ENCODE measurements around the genes KRBOX1 and TCAIM.

GRCh38 chr3:42875122-42875684, 476 bp downstream of the CYP8B1 start:
- PRO-cap, 2 experiments, result no peak in any of the 2 experiments

- PRO-cap, 2 experiments, result no peak in any of the 2 experiments
These were observed 8.7 kb downstream of the ZNF662 start for GRCh38 chr3:42914458-42915205.

- PRO-cap, 2 experiments, result no peak in any of the 2 experiments
These were observed at the start of gene KRBOX1 for GRCh38 chr3:42936118-42936583. Gene KRBOX1 (plus strand): TSS chr3:42936386.

DNA sequence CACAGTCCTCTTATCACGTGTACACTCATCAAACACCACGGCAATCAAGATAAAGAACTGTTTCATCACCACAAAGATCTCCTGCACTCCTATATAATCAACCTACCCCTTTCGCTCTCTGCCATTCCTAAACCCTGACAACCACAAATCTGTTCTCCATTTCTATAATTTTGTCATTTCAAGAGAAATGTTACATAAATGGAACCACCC, 31.3 kb downstream of the POMGNT2 start:
- PRO-cap, 2 experiments, result no peak in any of the 2 experiments

GRCh38 chr3:43086456-43087279, 19.2 kb downstream of the POMGNT2 start:
- PRO-cap, 2 experiments, result no peak in any of the 2 experiments

- PRO-cap, 2 experiments, result no peak in any of the 2 experiments
These were observed 136.6 kb downstream of the SNRK start for GRCh38 chr3:43423021-43423344.

DNA sequence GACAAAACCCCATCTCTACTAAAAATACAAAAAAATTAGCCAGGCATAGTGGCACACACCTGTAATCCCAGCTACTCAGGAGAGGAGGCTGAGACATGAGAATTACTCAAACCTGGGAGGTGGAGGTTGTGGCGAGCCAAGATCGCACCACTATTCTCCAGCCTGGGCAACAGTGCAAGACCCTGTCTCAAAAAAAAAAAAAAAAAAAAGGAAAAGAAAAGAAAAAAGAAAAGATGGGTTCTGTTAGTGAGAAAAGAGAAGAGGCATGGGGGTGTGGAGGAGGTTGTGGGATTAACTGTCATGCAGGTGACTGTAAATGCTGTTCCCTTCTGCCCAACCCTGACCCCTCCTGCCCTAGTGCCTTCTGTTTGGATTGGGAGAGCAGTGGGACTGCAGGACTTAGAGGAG, 22.4 kb downstream of the ABHD5 start:
- PRO-cap, 2 experiments, result no peak in any of the 2 experiments

DNA sequence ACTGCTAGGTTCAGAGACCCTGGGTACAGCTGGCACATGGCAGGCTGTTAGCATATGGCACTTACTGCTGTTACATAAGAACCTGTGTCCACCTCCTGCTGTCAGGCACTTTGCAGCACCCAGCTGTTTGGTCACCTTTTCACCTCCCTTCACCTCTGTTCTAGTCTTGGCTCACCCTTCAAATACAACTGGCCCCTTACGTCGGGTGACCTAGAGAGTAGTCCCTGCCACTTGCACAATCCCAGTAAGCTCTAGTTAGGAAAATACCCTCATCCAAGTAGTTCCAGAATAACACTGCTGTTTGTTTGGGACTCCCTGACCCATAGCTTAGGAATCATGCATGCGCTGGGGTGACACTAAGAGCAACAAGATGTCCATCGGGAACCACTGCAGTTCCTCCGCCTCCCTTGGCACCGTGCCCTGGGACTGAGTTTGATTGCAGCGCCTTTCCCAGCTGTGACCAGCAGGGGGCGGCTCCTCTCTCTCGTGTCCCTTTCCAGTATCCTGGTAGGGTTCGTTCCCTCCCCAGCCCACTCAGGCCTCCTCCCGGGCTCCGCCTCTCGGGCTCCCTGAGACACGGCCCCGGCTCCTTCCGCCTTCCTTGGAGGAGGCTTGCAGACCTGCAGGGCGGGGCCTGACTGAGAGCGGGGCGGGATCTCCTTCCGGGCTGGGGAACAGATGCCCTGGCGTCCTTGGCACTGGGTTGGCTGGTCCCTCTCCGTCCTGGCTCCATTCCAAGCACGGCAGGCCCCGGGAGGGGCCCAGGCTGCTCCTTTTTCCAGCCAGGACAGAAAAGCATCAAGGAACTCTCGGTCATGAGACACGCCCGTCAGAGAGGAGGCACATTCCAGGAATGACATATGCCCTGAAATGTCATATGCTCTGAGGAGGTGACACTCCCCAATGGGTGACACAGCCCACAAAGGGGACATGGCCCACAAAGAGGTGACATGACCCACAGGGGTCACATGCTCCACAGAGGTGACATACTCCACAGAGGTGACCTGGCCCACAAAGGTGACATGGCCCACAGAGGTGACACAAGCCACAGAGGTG, 78.7 kb downstream of the ABHD5 start:
- PRO-cap, 2 experiments, result no peak in any of the 2 experiments

GRCh38 chr3:43894687-43894998, 203.9 kb downstream of the ABHD5 start:
- PRO-cap, 2 experiments, result no peak in any of the 2 experiments

DNA sequence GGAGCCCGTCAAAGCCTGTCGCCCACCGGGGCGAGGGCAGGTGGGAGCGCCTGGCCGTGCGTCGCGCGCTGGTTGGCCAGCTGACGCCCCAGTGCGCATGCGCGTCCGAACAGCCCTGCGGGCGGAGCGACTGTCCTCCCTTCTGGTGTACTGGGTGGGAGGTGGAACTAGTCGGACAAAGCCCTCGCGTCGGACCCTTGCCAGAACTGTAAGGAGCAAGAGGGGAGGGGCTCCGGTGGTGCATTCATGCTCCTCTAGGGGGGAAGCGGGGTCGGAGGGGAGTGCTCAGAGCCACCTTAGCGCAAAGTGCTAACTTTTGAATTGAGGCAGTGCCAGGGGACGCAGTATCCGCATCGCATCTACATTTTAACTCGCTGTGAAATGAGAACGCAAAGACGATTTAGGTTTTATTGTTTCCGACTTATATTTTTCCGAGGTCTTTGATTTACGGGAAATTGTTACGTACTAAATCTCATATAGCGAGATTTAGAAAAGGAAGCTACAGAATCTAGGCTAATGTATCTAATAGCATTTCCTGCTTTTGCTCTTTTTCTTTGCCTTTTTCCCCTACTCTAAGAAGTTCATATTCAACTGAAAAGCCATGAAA, at the start of gene TCAIM:
TSS of gene TCAIM (plus strand) at position 140 of the 607 bp plus-strand sequence.
- PRO-cap, 2 experiments, result peak in 2 of 2 experiments; most common plus-strand start position 148 of the sequence (in 1); most common minus-strand start position 74 of the sequence (in 1)

- PRO-cap, 2 experiments, result no peak in any of the 2 experiments
These were observed 948 bp downstream of the TCAIM start for GRCh38 chr3:44339438-44339990.

DNA sequence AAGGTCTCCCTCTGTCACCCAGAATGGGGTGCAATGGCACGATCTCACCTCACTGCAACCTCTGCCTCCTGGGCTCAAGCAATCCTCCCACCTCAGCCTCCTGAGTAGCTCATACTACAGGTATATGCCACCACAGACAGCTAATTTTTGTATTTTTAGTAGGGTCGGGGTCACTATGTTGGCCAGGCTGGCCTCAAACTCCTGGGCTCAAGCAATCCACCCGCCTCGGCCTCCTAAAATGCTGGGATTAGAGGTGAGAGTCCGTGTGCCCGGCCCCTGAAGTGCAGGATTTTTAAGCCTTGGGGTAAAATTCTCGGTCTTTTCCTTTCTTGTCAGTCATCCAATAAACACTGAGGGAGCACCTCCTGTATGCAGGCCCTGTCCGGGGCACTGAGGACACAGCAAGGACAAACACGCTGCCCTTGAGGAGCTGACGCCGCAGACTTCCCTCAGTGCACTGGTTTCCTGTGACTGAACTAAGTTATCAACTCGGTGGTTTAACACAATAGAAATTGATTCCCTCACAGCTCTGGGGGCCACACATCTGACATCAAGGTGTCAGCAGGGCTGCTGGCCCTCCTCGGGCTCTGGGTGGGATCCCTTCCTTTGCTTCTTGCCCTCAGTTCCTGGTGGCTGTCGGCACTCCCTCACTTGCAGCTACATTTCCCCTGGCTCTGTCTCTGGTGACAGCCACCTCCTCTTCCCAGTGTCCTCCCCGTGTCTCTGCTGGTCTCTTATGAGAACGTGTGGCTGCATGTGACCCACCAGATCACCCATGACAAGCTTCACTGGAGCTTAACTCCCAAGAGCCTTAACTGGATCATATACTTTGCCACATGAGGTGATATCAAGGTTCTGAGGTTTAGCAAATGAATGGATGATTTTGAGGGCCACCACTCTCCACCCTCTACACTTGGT, 65.1 kb downstream of the ZNF445 start:
- PRO-cap, 2 experiments, result no peak in any of the 2 experiments

GRCh38 chr3:44632213-44632865, 7.5 kb downstream of the ZNF197 start:
- PRO-cap, 2 experiments, result no peak in any of the 2 experiments

GRCh38 chr3:44975002-44975571, 887 bp downstream of the ZDHHC3 start:
- PRO-cap, 2 experiments, result peak in 1 of 2 experiments; most common plus-strand start chr3:44975463 (in 1); most common minus-strand start chr3:44975462 (in 1)

DNA sequence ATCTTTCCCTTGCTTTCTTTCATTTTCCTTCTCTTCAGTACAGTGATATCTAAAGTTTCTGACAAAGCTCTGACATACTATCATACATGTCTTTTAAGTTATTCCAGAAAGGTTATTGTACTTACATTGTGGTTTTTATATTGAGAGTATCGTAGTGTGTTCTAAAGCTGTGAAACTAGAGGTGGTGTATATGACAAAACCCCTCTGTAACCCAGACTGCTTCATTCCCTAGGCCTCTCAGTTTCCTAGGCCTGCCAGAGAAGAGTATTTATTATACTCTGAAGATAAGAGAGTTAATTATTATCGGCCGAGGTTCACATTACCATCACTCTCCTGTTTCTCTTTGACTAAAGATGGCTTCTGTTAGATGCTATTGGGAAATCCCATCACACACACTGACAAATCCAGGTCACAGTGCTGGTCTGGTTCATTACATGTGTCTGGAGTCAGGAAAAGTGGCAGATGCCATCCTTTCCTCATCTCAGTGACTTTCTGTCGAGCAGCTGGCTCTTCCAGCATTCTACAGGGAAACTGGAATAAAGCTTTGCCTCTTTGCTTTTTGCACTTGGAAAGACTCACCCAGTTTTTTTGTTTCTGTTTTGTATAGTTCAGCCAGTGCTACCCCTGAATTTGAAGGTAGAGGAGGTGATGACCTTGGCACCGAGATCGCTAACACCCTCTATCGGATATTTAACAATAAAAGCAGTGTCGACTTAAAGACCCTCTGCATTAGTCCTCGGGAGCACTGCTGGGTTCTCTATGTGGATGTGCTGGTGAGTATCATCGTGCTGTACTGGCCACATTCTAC, 20.6 kb downstream of the EXOSC7 start:
- PRO-cap, 2 experiments, result no peak in any of the 2 experiments

DNA sequence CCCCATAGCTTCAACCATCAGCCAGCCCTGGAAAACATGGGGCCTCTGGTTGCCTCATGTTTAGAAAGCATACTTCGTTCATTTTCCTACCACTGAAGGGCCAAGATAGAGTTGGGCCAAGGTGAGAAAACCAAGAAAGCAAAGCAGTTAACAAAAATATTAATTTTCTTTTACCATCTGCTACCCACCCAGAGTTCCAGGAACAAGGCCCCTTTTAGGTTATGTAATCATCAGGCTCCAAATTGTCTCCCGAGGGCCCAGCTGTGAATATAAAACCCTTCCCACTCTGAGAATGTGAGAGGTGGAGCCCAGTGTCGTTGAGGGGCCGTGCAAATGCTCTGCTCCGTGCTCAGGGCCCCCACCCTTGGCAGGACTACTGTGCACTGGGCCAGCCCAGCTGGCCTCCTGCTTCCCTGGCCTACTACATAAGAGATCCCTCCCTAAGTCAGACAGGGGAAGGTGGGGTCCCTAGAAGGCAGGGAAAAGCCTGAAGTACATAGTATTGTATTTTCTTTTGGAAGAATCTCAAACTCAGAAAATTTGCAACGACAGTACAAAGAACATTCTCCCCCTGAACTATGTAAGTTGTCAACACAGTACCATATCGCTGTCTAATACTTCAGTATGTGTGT, 4.6 kb upstream of the CLEC3B start:
- PRO-cap, 2 experiments, result no peak in any of the 2 experiments

- PRO-cap, 2 experiments, result no peak in any of the 2 experiments
These were observed 19.3 kb downstream of the CLEC3B start for GRCh38 chr3:45045341-45045791.

DNA sequence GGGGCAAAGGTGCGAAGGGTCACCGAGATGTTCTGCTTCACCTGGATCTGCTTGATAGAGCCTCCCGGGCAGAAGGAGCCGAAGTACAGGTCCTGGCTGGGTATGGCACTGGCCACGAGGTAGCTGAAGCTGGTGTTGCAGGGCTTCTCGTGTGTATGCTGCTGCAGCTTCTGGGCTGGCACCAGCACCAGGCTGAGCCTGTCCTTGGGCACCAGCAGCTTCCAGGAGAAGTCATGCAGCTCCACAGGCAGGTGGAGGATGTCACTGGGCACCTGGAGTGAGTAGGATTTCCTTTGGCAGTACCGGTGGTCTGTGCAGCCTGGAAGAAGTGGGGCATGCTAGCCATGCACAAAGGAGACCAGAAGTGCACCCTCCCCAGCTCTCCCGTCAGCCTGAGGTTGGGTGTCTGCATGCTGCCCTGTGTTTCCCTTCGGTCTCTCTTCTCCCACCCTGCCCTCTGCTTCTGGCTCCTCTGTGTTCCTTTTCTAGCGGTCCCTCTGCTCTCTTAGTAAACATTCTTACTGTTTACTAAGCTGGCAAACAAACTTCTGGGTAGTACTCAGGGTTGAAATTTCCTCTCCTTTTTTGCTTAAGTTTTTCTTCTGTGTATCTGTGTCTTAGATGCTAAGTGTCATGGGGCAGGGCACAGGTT, 52.7 kb downstream of the CDCP1 start:
- PRO-cap, 2 experiments, result no peak in any of the 2 experiments

DNA sequence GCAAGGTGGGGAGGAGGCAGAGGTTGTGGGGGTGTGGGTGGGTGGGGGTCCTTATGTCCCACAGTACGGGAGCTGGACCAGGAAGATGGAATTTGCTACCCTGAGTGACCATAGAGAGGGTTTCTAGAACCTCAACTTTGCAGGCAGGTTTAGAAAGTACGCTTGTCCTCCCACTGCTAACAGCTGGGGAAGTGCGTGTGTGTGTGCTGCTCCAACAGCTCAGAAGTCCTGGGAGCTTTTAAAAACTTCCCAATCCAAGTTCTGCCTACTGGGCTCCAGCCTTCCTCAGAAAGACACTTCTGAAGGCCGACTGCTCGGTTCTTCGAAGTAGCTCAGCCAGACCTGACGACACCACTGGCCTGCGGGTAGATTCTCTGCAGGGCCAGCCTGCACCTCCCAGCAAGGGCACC, 15.8 kb downstream of the TMEM158 start:
- PRO-cap, 2 experiments, result no peak in any of the 2 experiments

DNA sequence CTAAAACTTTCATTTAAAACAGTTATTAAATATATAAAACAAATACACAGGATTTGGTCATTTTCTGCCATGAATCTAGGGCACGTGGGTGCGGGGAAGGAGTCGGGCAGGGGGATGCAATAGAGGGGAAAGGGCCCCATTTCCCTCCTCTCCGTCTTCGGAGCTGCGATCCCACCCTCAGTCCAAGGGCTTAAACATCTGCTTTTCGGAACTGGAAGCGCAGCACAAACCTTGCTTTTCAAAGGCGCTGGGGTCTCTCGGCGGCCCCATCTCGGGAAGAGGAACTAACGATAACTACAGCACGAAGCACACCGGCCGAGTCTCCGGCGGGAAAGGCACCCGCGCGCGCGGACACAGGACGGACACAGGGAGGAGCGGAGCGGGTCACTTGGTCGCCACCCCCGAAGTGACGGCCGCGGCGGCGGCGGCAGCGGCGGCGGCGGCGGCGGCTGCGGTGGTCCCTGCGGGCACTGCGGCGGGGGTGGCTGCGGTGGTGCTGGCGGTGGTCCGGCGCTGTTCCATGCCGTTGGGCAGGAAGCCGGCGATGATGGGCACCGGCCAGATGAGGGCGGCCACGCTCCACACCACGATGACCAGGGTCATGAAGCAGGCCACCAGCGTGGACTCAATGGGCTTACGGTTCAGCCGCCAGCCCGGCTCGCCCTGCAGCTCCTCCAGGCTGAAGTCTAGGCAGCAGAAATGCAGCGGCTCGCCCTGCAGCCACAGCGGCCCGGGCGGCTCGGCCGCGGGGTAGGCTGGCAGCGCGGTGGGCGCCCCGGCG, 1.2 kb downstream of the TMEM158 start:
- PRO-cap, 2 experiments, result no peak in any of the 2 experiments